Parietal lobe (tissue), 2 donors: Measurements from ENCODE around the genes ACTN2, ZP4 and FMN2.

GRCh38 chr1:236120546-236121393 is 21.6 kb upstream of the GPR137B start:
- RAMPAGE, long total RNA = no peak

GRCh38 chr1:236129165-236129900 is 13.0 kb upstream of the GPR137B start:
- RAMPAGE, long total RNA = no peak

DNA sequence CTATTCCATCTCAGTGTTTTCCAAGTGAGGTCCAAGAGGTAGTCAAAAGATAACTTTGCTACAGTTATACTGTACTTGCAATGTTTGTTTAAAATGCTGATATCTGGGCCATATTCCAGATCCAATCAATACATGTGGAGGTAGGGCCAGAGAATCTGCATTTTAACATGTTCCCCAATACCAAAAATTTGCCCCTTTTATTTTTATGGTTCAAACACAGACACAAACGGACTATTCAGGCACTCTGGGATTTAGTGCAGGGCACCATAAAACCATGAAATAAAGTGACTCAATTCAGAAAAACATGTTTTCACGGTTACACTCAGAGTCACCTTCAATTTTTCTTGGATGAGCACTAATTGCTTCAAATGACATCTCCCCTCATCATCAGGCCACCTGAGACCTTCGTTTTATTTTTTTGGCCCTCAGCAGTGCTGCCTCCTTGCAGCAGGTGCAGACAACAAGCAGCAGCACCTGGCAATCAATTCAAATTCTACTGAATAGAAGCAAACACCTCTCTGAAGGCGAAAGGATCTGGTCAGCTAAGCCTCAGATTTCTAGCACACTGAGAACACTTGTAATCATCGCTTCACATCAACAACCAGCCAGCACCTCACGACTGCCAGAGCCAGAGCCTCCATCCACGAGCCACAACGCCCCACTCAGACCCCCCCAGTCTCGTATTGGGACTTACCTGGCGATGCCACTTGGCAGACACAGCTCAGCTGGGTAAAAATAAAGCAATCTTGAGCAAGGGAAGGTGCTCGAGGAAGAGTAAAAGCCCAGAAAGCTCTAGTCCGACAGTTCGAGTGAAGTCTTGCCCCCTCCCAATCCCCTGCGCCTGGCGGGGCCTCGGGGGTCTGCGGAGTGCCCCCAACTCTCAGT is 1.1 kb downstream of the ERO1B start:
- RAMPAGE, long total RNA = no peak

GRCh38 chr1:236395771-236396266 is 1.7 kb downstream of the EDARADD start:
- RAMPAGE, long total RNA = no peak

- RAMPAGE, long total RNA = no peak
Measured at GRCh38 chr1:236686012-236687153, at the start of gene ACTN2. Gene ACTN2 (plus strand): TSS chr1:236686499.

DNA sequence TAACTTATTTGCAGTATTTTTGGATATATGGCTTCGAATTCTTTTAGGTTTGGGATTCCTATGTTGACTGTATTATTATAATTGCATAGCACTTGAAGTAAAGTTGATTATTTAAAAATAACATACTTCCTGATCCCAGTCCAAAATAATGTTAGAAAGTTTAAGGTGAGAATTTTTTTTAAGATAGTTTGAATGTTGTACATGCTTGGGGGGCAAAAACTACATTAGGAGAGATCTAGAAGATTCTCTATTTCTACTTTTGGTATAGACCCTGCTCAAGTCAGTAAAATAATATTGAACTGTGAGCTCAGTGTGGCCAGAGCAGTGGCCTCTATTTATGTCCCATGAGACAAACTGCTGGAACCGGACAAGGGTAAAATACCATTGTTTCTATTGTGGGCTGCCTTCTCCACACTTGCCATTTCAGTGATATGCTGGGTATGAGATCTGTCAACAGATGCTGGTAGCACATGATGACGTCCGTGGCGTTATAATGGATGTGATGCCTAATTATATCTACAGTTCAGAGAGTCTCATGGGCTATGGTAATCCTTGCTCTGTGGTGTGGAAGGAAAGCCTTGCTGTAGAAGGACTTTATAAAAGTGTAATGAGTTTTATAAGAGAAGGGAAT is 2.3 kb downstream of the ACTN2 start:
- RAMPAGE, long total RNA = no peak

- RAMPAGE, long total RNA = no peak
Measured at GRCh38 chr1:236693509-236694072, 7.3 kb downstream of the ACTN2 start.

DNA sequence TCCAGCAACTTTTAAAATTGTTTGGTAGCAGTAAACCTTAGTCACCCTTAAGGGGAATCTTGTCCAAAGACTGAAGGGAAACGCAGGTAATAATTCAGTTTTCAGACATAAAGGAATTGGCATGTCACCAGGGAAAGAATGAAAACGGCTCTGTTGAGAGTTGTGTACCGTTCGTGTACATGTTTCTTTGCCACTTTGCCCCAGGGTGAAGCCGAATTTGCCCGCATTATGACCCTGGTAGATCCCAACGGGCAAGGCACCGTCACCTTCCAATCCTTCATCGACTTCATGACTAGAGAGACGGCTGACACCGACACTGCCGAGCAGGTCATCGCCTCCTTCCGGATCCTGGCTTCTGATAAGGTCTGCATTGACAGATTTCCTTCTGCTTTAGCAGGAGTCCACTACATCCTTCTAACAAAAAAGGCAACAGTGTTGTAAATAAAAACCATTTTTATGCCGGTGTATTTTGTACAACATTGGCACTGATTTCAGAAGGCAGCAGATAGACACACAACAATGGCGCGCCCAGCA is 34.2 kb upstream of the MTR start:
- RAMPAGE, long total RNA = no peak

- RAMPAGE, long total RNA = no peak
Measured at GRCh38 chr1:236796429-236796886, 1.4 kb downstream of the MTR start.

- RAMPAGE, long total RNA = no peak
Measured at GRCh38 chr1:236831887-236832372, 36.8 kb downstream of the MTR start.

GRCh38 chr1:236978698-236979148 is 25.5 kb downstream of the MT1HL1 start:
- RAMPAGE, long total RNA = no peak

GRCh38 chr1:237047872-237048479 is 6.0 kb downstream of the RYR2 start:
- RAMPAGE, long total RNA = no peak

DNA sequence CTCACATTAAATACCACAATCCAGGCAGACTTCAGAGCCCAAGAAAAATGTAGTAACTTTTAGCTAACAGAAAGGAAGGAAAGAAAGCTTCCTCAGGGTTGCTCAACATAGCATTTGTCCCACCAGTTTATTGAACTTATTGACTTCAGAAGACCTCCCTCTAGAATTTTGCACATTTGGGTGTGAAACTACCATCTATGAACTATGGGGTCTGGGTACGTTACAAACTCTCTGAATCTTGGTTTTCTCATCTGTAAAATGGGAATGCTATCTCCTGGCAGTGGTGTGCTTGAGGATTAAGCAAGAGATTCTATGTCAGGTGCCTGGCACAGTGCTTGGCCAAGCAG is at the start of gene ZP4:
Gene ZP4, minus strand, starts transcription at position 89 of the 347 bp plus-strand sequence.
- RAMPAGE, long total RNA = no peak

- RAMPAGE, long total RNA = no peak
Measured at GRCh38 chr1:239407849-239408443, 21.6 kb downstream of the CHRM3 start.

DNA sequence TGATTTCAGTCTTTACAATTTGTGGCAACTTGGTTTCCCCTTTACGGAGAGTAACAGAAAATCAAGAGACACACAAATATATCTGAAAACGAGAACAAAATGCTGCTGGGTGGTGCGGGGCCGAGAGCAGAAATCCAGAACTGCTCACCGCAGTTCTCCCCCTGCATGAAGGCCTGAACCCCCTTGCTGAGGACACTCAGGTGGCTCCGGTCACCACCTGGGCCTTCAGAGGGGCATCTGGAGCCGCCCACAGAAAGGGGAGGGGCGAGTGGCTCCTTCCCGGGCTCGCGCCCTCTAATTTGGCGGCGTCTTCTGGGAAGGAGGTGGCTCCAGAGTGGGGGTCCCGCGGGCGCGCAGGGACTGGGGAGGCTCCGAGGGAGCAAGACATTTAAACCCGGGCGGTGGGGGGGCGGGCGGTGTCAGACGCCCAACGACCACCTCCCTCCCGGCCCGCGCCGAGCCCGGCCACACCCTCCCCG is 94.4 kb upstream of the FMN2 start:
- RAMPAGE, long total RNA = no peak

- RAMPAGE, long total RNA = no peak
Measured at GRCh38 chr1:240091267-240092393, at the start of gene FMN2. Gene FMN2 (plus strand): TSS chr1:240091883.

GRCh38 chr1:240285108-240285450 is 193.4 kb downstream of the FMN2 start:
- RAMPAGE, long total RNA = no peak

- RAMPAGE, long total RNA = no peak
Measured at GRCh38 chr1:240610623-240611094, 1.3 kb downstream of the GREM2 start.

- RAMPAGE, long total RNA = no peak
Measured at GRCh38 chr1:241610052-241610511, 30.1 kb downstream of the CHML start.

DNA sequence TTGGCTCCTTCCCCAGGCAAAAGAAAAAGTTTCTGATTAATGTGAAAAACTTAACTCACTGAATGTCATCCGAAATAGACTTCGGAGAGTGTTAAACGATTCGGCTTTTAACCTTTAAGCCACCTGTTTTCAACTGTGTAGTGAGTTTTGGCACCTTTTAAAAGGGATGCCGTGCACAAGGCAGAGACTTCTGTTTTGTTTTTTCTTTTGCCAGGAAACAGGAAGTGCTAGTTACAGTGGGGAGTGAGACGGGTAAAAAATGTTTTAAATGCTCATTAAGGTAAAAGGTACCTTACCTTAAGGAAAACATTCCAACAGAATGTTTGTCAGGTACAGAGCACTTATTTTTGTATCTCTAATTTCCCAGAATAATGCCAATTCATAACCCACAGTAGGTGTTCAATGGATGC is 12.2 kb downstream of the CHML start:
- RAMPAGE, long total RNA = no peak